Temporal lobe (tissue), 2 donors: ENCODE results near the genes PSPH, CHCHD2 and ZNF727.

GRCh38 chr7:56050899-56051632, at the start of gene PSPH:
PSPH (minus strand) TSS chr7:56051444.
- RAMPAGE, long total RNA = no peak

- RAMPAGE, long total RNA = no peak
Measured at GRCh38 chr7:56084509-56084985, 8.2 kb downstream of the PHKG1 start.

- RAMPAGE, long total RNA = no peak
Measured at GRCh38 chr7:56090395-56090693, 2.4 kb downstream of the PHKG1 start.

DNA sequence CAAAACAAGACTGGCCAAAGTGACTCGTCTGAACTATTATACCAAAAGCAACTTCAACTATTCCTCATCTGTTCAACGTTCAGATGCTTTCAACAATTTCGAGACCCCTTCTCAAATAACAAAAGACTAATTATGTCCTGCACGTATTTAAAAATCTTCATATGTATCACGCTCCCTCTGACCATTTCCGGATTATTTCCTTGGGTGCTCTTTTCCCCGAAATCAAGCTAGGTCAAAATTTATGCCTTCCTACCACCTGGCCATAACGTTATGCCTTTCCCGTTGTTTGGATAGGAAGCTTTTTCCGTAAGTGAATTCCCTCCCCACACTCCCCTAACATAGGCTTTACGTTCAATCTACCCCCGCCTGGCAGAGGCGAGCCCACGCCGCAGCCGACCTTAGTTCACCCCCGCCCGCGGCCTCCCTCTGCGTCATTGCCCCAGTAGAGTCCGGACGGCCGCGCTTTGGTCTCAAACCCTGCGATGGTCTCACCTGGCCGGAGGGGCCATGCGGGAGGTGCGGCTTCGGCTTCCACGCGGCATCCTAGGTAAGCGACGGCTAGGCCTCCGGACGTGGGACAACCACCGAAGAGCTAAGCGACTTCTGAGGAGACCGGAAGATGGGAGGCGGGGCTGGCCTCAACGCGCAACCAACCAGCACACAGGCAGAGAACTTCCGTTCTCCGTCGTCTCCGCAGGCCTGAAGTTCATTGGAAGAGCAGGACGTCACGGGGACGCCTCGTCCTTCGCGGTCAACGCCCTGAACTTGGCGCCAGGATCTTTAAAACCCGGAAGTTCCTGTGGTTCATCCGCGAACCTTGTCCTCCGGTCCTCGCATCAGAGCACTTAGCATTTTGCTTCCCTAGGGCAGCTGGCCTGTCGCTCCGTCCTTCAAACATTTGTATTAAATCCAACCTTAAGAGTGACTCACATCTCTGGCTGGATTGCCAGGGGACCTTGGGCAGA, at the start of gene CHCHD2:
TSS of gene CHCHD2 (minus strand) at position 605 of the 965 bp plus-strand sequence.
- RAMPAGE, long total RNA = start-site peak on the minus strand centred at position 597 of the sequence, 75 bp wide, 1,945 and 176 reads in 2 replicates

- RAMPAGE, long total RNA = no peak
Measured at GRCh38 chr7:56107105-56107409, 781 bp upstream of the CHCHD2 start.

- RAMPAGE, long total RNA = no peak
Measured at GRCh38 chr7:56483136-56483714, 367.0 kb upstream of the NUPR2 start.

GRCh38 chr7:63480161-63480592, 518.5 kb upstream of the ZNF722 start:
- RAMPAGE, long total RNA = no peak

DNA sequence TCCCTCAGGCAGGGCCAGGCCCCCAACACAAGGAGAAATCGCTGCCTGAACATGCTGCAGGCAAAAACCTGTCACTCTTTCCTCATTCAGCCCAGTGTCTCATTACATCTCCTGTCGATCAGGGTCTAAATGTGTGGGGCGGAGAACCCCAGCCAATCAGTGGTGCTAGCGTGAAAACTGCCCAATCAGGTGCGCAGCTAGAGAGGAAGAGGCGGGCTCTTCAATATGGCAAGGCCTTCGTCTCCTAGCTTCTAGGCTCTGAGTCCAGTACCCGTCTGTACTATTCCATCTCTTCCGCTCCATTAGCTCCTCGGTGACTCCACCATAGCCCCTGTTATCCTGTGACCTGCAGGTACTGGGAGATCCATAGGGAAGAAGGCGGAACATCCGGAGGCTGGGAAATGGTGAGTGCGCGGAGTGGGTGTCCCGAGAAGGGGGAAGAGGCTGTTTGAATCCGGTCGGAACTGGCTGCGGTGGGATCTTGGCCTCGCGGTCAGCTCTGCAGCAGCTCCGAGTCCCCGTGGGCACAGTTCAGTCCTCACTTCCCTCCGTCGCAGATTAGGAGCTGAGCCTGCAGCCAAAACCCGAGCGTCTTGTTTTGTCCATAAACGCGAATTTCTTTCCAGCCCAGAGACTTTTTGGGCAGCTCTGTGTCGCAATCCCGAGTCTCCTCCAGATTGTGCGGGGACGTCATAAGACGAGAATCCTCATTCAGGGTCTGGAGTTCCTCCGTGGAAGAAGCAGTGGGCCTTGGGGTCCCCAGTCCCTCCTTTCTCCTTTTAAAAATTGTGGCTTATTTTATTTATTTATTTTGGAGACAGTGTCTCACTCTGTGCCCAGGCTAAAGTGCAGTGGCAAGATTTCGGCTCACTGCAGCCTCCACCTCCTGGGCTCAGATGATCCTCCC, at the start of gene ZNF727:
TSS of gene ZNF727 (plus strand) at position 214 of the 907 bp plus-strand sequence.
- RAMPAGE, long total RNA = no peak

DNA sequence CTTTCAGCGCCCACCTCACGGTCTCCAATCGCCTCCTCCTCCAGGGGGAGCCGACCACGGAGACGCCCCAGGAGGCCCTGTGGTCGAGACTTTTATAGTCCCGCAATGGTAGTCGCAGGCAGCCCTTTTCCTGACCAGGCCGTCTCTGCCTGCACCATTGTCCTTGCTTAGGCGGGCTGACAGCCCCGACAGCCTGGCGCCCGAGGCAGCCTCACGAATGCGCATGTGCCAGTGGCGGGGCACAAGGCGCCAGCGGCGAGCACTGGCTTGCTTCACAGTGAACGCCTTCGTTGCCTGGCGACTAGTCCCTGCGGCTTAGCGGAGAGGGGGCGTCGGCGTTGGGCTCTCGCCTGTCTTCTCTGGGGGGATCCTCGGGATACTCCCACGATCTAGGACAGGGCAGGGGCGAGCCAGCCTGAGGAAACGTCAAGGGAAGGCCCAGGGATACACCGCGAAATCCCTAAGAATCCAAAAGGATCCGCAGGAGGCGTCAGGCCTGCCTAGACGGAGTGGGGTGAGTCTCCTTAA, 20.7 kb upstream of the ZNF273 start:
- RAMPAGE, long total RNA = no peak

DNA sequence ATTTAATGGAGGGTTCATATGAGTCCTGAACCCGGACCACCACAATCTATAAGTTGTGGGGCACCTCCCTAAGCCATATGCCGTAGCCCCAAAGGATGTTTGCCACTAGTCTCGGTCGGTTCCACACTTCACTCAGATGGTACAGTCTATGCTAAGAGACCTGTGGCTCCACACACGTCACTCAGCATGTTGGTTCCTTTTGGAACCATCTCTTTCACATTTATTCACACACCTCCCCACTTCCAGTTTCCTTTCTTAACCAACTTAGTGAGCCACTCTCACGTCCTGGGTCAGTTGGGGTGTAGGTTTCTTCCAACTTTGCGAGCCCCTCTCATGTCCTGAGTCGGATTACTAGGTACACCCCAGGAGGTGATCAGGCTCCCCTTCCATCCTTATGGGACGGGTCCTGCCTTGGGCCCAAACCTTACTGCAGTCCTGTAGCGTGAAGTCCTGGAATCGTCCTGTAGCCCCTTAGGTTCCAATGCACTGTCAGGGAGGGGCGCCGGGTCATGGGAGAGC, 7.7 kb downstream of the ERV3-1 start:
- RAMPAGE, long total RNA = no peak

DNA sequence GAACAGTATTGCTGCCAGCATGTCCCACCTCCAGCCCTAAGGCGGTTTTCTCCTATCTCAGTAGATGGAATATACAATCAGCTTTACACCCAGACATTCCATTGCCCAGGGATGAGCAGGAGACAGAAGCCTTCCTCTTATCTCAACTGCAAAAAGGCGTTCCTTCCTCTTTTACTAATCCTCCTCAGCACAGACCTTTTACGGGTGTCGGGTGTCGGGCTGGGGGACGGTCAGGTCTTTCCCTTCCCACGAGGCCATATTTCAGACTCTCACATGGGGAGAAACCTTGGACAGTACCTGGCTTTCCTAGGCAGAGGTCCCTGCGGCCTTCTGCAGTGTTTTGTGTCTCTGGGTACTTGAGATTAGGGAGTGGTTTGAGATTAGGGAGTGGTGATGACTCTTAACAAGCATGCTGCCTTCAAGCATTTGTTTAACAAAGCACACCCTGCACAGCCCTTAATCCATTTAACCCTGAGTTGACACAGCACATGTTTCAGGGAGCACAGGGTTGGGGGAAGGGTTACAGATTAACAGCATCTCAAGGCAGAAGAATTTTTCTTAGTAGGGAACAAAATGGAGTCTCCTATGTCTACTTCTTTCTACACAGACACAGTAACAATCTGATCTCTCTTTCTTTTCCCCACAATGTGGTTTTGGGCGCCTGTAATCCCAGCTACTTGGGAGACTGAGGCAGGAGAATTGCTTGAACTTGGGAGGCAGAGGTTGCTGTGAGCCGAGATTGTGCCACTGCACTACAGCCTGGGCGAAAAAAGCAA, 113.0 kb upstream of the ZNF92 start:
- RAMPAGE, long total RNA = no peak

- RAMPAGE, long total RNA = no peak
Measured at GRCh38 chr7:65509619-65510233, 136.1 kb downstream of the ZNF92 start.

DNA sequence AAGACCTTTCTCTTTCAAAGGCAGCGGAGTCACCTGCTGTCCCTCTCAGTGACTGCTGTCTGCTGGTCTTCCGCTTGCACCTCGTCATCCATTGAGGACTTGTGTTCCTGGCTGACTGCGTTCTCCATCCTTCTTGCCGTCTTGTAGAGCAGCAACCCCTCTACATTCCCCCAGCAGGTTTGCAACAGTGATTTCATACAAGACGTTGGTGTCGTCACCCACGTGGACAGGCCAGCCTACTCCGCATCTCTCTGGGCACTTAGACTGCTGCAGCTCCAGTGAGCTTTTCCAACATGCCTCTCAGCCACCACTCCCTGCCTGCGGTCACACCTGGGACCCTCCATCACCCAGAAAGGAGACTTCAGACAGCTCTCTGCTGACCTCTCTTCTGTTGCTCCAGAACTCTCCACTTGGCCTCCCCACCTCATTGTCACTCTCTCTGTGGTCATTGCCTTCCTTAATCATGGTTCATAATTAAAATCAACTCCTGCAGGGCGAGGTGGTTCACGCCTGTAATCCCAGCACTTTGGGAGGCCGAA, 149.4 kb upstream of the VKORC1L1 start:
- RAMPAGE, long total RNA = no peak

DNA sequence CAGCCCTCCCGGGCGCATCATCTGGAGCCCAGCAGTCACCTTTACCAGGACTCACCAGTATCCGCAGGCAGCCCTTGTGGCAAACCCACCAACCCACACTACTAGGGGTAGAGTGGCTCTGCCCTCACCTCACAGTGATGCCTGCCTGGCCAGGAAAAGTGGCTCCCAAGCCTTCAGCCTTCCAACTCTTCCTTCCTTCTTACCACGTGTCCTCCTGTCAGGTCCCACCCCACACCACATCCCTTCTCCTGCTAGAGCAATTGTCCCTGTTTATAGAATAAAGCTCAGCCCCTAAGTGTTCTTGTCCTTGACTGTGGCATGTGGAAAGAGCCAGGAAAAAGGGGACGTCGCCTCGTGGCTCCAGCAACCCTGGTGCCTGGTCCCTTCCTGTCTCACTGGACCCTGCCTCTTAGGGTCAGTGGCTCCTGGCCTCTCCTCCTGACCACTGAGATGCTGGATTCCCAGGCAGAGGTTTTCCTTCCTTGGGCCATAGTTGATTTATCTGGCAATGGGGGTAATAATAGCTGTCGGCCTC, 680 bp downstream of the ASL start:
- RAMPAGE, long total RNA = no peak

- RAMPAGE, long total RNA = no peak
Measured at GRCh38 chr7:66092648-66092960, 17.0 kb downstream of the ASL start.

- RAMPAGE, long total RNA = no peak
Measured at GRCh38 chr7:66099028-66099394, 15.6 kb upstream of the CRCP start.

DNA sequence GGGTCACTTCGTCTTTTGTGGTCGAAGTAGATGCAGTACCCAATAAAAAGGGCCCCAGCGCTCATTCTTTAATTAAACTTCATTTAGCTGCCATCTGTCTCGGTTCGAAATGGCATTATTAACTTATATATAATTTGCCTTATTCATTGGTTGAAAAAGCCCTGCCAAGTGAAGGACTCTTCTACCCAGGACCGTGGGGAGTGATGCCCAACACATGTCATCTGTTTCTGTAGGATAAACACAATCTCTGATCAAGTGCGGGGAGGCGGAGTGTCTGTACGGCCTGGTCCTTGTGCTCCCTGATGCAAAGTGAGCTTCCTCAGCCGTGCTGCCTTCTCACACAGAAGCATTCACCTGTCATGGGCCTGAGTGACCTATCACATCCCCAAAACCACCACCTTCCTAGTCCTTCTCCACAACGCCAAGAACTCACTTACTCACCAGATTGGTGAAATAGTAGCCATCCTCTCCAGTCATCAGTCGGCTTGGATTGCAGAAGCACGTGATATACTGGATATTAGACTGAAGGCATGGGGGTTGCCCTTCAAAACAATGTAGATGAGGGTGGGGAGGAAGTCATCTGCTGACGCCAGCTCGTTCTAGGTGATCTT, 74.4 kb upstream of the KCTD7 start:
- RAMPAGE, long total RNA = no peak

- RAMPAGE, long total RNA = no peak
Measured at GRCh38 chr7:66581286-66581701, 47.4 kb upstream of the KCTD7 start.

- RAMPAGE, long total RNA = no peak
Measured at GRCh38 chr7:66653873-66654326, 25.2 kb downstream of the KCTD7 start.

DNA sequence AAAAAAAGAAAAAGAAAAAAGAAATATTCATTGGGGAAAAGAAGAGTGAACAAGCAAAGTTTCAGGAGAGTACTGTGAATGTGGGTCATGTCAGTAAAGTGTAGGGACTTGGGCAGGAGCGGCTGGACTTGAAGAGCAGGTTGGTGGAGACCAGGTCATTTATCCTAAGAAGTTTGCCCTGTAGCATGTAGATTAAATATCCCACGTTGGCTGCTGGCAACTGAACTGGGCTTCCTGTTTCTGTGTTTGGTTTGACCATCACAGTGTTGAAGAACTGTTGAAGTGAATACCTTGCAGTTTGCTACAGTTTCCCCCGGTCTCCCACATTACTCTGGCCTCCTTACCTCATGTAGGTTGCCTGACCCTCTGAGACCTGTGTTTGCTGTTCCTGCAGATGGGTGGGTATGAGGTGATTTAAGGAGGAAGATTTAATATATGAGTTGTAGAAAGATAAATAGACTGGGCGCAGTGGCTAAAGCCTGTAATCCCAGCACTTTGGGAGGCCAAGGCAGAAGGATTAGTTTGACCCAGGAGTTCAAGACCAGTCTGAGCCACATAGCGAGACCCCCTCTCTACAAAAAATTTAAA, 32.7 kb upstream of the TMEM248 start:
- RAMPAGE, long total RNA = no peak